SEM (cell line): ENCODE results near the genes CDRT15L2 and KCNJ12.

- PRO-cap = no peak
Measured at GRCh38 chr17:20320452-20321653, 146.5 kb downstream of the LGALS9B start.

DNA sequence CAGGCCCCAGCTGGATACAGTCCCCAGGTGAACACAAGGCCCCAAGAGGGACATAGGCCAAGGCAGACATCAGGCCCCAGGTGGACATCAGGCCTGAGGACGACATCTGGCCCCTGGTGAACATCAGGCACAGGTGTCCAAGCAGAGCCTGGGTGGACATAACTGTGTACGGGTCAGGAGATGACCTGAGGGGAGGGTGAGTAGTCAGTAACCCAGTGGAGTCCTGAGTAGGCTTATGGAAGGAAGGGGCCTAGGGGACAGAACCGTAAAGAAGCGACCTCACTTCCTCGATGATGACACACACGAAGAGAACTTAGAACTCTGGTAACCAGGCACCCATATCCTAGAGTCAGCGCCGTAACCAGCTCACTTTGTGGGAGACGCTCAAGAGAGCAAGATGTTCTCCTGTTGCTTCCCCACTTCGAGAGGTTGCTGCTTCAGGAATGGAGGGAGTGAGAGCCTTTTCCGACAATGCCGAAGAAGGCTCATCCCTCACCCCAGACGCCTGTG is at the start of gene CDRT15L2:
Gene CDRT15L2, plus strand, starts transcription at position 378 of the 510 bp plus-strand sequence.
- PRO-cap = no peak

DNA sequence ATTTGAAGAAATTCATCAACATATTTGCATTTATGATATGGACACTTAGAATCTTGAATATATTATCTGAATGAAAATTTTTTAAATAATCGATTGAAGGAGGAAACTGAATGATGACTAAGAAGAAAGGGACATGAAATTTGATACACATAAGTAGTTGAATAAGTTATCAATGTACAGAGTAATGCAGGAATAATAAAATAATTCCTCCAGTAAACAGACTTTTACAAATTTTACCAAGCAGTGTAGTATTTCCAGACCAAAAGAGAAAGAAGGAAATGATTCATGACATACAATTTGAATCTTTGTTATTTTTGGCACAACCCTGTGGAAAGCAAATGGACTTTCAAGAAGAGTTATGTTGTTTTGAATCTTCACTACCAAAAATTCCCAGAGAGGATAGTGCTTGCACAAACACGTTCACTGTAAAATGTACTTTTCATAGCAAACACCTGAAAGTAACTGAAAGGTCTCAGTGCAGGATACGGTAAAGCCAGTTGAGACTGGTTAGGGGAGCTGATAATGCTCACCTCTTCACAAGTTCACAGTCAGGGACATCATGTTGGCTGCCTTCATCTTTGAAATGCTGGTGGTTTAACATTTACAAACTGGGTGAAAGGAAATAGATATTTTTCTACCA is 107.1 kb downstream of the USP22 start:
- PRO-cap = no peak

GRCh38 chr17:21002494-21002979 is 40.3 kb downstream of the USP22 start:
- PRO-cap = no peak

DNA sequence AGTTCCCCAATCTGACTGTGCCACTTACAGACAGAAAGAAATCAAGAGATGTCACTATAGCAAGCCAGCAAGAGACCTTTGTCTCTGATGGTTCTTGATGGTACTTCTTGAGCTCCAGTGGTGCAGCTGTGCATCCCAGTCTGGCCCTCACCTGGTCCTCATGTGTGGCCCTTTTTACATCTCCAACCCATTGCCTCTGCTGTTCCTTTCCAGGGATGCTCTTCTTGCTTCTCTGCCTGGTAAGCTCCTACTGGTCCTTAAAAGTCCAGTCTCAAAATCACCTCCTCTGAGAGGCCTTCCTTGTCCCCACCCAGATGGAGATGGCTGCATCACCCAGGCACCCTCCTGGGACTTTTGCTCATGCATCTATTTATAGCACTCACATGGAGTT is 2.5 kb upstream of the MAP2K3 start:
- PRO-cap = no peak

- PRO-cap = no peak
Measured at GRCh38 chr17:21285600-21286768, 1.5 kb downstream of the MAP2K3 start.

GRCh38 chr17:21375868-21376792 is at the start of gene KCNJ12:
TSS of gene KCNJ12 (plus strand) at chr17:21376357.
- PRO-cap = no peak

DNA sequence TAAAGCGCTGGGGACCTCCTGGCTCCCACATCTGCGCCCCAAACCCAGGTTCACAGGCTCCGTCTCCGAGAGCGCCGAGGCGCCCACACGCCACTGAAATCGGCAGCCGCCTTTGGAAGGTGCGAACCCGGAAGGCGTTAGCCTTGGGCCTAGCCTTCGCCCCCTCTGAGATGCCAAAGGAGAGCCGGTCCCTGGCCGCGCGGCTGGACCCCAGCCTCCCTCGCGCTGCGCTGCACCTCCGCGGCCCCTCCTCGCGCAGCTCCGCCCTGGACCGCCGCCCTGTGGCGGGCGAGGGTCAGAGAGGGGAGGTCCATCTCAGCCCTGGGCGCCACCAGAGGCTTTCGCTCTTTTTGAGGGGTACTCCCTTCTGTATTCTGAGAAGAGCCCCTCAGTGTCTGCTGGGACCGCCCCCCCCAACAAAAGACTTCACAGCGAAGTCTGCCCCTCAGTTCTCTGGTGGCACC is 1.8 kb downstream of the KCNJ12 start:
- PRO-cap = no peak

DNA sequence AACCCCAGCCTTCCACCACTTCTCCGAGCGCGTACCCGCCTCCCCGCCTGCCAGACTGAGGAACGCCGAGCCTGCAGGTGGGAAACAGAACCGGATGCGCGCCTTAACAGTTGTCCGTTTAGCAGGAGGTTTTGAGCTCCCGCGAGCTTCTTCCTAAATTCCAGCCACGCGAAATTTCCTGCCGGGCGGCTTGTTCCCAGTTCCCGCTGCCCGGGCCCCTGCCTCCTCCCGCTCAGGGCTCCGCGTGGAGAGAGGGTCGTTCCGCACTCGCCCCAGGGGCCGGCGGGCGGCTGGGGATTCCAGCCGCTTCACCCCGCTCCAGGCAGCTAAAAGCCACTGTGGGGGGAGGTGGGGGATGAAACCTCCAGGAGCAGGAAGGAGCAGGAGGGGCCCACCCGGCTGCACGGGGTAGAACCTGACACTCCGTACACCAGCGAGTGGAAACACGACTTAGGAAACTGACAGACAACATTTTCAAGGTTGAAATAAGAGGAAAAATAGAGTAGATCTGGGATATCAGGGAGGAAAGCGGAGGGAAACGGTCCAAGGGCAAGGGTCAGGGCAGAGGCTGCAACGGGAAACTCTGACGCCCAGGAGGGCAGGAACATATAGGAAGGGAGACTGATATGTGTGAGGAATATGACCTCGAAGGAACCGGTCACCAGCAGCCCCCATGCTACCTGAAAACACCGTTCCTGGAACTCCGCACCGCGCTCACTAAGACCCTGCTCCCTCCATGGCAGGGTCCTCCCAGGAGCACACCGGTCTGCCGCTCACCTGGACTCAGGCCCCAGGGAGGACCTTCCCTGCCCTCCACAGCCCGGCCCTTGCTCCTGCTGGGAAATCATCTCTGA is 88.0 kb downstream of the KCNJ12 start:
- PRO-cap = no peak

GRCh38 chr17:27264440-27264639 is 29.6 kb upstream of the WSB1 start:
- PRO-cap = no peak

- PRO-cap = no peak
Measured at GRCh38 chr17:27349365-27350348, 55.7 kb downstream of the WSB1 start.

DNA sequence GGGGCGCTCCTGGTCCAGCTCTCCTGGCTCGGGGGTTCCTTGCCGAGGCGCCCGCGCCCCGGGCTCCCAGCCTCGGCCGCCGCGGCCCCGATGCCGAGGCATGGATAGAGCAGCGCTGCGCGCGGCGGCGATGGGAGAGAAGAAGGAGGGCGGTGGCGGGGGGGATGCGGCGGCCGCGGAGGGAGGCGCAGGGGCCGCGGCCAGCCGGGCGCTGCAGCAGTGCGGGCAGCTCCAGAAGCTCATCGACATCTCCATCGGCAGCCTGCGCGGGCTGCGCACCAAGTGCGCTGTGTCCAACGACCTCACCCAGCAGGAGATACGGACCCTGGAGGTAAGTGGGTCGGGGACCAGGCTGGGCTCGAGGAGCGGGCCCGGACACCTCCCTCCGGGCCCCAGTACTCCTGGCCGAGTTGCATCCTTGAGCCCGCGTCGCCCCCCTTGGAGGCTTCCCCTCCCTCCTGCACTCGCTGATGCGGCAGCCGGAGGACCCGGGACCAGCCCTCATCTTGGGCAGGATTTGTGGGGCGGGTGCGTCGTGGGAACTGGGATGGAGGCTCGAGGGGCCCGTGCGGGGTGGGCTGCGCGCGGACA is 391 bp downstream of the KSR1 start:
- PRO-cap = no peak

DNA sequence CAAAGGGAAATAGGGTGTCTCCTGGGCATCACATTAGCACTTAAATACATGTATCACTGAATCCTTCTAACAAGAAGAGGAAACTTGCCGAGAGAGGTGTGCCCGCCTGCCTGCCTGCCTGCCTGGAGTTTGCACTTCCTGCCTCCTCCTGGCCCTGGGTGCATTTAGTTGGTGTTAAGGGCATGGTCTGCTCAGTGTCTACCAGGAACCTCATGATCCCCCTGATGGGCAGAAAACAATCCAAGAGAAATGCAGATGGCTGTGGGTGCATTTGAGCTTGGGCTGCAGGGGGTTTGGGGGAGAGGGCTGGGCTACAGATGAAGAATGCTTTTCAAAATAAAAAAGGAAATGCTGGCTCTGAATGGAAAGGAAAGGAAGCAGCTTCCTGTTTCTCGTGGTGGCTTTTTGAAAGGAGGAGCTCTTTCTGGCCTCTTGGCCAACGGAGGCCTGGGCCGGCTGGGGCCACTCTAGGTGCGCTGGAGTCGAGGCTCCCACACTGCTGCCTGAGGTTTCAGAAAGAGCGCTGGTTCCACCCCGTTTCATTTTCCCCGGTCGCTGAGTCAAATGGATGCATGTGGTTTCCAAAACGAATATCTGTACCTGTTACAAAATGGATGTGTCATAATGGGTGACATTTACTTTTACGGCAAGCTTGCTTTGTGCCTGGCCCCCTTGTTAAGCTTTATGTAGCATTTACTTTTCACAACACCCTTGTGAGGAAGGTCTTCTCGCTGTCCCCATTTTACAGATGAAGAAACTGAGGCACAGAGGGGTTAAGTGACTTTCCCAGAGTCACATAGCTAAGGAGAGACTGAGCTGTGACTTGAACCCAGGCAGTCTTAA is 10.3 kb downstream of the KSR1 start:
- PRO-cap = no peak

GRCh38 chr17:28034166-28034955 is 8.1 kb upstream of the NLK start:
- PRO-cap = no peak

GRCh38 chr17:28049843-28050897 is 7.7 kb downstream of the NLK start:
- PRO-cap = no peak

DNA sequence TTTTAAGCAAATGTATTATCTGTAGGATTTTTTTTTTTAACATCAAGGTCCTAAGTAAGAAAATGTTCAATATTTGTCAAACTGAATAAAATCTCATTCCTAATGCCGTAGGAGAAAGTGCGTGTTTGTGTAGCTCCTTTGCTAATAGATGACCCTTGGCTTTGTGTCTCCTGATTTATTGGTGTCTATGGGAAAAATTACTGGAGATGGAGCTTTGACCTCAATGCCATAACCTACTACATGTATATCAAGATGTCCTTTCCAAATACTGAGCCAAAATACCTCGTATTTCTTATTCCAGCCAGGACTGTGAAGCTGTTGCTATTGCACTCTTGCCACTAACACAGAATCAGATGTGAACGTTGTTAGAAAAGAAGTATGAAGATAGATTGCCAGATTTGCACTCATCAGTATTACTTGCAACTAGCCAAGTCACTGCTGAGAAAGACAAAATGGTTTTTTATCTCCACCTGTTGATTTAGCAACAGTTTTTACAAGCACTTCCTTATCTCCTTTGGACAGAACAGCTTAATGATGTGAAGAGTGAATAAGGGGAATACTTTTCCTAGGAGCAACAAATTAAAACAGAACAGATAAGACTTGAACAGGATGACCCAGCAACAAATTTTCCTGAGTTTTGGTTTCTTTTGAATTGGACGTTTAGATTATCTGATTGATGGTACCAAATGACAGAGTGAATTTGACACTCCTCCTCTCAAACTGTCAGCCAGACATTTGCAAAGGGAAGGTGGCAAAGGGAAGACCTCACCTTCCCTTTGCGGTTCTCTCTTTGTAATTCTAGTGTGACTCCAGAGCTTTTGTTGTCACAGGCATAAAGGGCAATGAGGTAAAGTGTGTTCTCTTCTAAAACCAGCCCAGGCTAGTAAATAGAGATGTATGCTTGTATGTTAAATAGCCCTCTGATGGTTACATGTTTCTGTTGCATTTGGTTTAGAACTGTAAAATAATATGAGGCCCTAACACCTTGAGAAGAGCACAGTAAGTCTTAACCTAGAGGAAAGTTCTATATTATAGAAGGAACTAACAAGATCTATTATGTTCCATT is 130.6 kb downstream of the NLK start:
- PRO-cap = no peak

GRCh38 chr17:28381258-28381748 is 9.8 kb downstream of the SARM1 start:
- PRO-cap = no peak

DNA sequence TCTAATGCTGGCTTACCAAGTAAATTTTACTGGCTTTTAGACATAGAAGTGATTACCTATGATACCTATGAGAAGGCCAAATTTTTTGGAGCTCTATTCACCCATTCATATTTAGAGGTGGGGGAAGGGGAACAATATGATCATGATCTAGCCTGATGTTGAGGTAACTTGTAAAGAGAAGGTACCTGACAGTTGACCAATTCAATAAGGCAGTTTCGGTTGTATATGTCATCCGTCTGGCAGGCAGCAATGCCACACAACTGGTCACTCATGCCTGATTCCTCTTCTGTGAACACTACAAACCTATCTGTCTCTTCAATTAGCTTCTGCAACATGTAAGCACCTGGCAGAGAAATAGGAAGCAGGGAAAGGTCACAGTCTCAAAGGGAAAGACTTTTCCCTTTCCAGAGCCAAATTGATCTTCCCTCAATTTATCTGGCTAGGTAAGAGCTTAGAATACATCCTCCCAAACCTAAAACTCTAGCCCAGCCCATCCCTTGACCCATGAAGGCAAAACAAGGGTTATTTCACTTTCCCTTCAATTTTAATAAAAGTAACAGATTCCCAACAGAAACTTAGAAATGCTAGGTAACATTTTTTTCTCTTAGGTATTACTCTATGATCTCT is 10.2 kb upstream of the RSKR start:
- PRO-cap = no peak

DNA sequence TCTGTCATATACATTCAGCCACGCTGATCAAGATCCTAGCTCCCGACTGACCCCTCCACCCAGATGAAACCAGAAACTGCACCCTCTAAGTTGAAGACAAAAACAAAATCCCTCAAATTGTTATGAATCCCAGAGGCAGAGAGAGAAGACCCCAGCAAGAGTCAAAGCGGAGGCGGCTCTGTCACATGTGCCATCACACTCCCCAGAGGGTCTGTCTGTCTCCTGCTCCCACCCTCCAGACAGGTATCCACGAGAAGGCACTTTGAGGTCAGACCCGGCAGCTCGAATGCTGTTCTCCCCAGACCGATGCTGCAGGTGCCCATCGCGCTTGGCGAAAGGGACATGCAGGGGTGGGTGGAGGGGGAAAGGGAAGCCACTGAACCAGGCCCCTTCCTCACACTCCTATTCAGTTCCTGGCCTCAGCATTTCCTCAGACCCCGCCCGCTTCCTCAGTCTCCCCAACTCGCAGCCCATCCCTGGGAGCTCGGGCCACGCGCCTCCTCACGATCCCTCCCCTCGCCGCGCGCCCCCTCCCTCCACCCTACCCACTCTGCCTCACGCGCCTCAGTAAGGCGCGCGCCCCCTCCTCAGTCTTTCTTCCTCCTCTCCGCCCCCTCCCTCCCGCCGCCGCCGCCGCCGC is 511 bp downstream of the BLTP2 start:
- PRO-cap = no peak

DNA sequence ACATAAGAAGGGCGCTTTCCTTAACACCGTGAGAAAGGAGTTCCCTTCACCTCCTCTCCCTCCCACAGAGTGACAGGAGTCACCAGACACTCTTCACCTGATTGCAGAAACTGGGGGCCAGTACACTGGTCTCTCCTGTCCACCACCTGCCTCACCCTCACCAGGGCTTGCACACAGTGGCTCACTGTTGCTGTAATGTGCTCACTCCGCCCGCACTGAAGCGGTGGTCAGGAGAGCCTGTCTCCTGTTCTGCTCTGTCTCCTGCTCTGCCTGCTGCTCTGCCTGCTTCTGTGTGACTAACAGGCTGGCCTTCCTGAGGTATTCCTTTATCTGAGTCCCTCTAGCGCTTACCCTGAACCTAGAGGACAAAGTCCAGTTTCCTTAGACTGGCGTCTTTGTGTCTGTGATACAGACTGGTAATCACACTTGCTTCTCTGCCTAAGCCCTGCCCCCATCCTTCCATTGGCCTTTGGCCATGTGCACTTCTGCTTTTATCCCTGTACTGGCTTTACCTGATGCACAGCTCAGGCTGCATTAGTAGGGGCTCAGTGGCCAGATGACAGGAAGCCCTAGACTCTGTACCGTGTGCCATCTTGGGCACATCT is 13.4 kb downstream of the PROCA1 start:
- PRO-cap = no peak